Amniotic epithelial cell (primary cell): ENCODE measurements around a stretch of chr6.

- RRBS = no CpG with 5 or more reads among the region's 1 CpG
Measured at GRCh38 chr6:108596707-108597168, 36.0 kb downstream of the FOXO3 start.

DNA sequence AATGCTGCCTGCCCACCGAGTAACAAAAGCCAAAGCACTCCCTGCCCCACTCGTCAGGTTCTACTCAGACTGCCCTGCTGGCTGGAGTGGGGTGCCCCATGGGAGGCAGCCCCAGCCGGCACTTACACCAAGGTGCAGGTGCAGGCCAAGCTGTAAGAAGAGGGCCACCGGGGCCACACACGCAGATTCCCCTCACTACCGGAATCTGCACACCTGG lies 112.3 kb downstream of the FOXO3 start:
- RRBS = no CpG with 5 or more reads among the region's 6 CpGs

DNA sequence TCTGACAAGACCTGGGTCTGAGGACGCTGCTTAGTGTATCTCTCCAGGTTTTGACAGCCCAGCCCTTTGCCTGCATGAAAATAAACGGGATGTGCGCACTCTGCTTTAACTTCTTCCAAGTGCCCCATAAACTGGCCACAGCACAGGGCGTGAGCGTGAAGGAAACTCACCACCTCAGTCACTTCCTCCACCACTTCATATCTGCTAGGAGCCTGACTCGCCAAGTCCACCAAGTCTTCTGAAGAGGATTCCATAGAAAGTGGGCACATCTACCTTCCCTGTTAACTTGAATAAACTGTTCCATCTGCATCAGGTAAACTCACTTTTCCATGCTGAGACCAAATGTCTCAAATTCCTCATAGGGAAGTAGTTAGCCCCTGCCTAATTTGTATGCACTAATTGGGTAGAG lies 109.1 kb upstream of the ARMC2 start:
- RRBS = no CpG with 5 or more reads among the region's 6 CpGs

- RRBS = no CpG with 5 or more reads among the region's 12 CpGs
Measured at GRCh38 chr6:108798311-108798952, 49.8 kb upstream of the ARMC2 start.

DNA sequence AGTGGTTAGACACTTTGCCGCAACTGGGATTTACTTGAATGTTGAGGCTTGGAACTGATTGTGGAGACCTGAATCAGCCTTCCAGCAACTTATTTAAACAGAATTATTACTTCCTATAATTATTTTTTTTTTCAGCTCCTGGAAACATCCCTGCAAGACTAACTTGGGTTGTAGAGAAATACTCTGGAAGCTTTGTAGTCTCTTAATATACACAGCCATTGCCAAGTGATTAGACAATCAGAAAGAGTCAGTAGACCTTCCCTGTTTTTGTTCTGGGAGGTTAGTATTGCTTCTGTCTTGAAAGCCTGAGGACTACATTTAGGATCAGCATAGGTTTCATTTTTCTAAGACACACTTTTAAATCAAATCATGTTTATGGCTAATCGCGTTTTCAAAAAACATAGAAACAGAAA lies 94.3 kb downstream of the ARMC2 start:
- RRBS = no CpG with 5 or more reads among the region's 3 CpGs

GRCh38 chr6:108952780-108953246 lies 104.6 kb downstream of the ARMC2 start:
- RRBS = 83% methylated on average over 4 of the region's 17 CpGs

- RRBS = no CpG with 5 or more reads among the region's 4 CpGs
Measured at GRCh38 chr6:109006444-109006858, 88.2 kb downstream of the SESN1 start.

GRCh38 chr6:109062792-109063153 lies 31.9 kb downstream of the SESN1 start:
- RRBS = no CpG with 5 or more reads among the region's 3 CpGs

- RRBS = no CpG with 5 or more reads among the region's 3 CpGs
Measured at GRCh38 chr6:109091466-109092012, 3.1 kb downstream of the SESN1 start.

DNA sequence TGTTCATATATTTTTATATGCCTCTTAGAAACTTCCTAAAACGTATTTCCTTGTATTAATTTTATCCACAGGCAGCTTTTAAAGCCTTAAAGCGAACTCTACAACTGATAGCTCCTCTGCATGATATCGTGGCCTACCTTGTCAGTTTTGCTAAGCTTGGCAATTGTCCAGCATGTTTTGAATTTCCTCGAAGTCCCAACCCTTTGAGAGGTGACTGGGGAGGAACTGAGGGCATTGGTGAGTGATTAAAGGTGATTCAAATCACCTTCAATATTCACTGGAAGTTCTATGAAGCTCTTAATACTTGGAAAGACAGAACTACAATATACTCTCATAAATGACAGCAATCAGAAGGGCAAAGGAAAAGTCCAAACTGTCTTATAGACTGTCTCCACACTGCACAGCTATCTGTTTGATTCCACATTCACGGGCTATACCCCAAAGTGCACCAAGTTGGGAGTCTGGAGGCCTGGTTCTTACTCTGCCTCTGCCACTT lies 86.8 kb downstream of the CD164 start:
- RRBS = no CpG with 5 or more reads among the region's 5 CpGs

DNA sequence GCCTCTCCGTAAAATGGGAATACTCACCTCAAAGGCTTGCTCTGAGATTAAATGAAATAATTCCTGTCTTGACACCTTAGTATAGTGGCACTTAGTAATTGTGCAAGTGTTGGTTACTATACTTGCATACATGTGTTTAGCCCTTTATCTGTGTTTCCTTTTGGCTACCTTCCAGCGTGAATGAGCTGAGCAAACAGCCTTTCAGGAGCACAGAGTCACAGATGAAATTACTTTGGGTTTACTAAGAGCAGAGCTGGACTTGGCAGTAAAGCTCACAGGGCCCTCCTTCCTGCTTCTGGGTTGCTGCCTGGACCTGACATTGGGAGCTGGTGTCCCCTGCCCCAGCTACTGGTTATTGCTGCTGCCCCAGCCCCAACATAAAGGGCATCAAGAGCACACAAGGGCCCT lies 32.7 kb downstream of the CD164 start:
- RRBS = no CpG with 5 or more reads among the region's 2 CpGs

DNA sequence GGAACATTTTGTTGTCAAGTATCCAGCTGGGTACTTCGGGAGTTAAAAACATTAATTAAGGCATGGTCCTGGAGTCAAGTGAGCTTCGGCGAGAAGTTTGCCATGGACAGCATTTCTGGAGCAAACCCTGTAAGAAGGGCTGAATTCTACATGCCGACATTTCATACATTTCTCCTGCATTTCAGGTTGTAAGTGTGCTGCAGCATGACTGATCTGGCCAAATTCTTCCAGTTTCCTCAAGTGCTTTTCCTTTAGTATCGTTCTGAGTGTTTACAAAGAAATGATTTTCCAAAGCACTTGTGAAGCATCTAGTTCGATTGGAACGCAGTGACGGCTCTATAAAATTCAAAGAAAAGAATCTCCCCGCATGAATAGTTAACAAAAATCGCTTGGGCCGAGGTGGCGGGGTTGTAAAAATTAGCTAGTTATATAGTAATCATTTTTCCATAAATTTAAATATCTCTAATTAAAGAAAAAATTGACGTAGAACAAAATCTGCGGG lies 728 bp downstream of the PPIL6 start:
- RRBS = no CpG with 5 or more reads among the region's 14 CpGs

DNA sequence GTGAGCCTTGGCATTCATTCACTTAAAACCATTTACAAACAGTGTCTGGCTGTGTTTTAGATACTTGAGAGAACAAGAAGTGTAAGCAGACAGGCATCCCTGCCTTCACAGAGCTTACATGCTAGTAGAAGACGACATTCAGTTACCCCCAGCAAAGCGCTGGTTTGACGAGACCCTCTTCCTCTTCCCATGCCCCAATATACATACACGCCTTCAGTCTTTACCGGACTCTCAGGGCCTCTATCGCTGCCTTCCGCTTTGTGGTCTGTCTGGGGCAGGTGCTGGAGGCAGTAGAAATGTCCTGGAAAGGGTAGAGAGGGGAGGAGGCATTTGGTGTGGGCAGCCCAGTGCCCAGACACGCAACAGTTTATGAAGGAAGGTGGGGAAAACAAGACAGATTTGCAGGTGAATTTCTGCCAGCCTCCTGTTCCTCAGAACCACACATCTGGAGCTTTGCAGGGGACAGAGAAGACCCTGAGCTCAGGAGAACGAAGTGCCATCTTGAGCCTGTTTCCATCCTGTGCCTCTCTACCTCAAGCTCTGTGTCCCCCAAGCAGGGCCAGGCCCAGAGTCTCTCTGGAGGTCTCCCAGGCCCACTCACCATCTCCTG lies 6.1 kb downstream of the SMPD2 start:
- RRBS = no CpG with 5 or more reads among the region's 9 CpGs

GRCh38 chr6:109702803-109703357 lies 11.8 kb downstream of the FIG4 start:
- RRBS = no CpG with 5 or more reads among the region's 4 CpGs

DNA sequence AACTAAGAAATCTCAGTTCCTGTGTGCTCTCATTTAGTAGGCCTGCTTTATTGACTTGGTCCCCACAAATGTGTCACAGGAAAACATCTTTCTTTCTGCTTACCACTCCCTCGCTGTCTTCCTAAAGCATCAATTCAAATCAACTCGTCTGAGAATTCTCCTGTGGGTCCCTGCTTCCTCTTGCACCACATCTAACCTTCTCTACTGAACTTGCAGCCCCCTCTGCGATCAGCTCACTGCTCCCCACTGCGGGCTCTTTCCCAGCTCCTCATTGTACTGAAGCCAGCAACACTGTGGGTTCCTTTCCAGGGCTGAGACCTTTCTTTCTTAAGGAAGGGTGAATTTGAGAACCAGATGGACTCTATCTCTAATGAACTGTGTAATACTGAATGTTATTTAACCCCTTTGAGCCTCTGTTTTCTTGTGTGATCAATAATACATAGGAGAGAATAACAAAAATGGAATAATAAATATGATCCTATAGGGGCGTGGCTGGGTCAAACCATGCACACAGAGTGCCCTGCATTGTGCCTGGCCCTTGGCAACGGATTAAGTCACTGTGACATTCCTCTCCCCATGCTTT lies 10.2 kb upstream of the GPR6 start:
- RRBS = no CpG with 5 or more reads among the region's 6 CpGs

- RRBS = no CpG with 5 or more reads among the region's 7 CpGs
Measured at GRCh38 chr6:110039409-110039942, 61.4 kb downstream of the GPR6 start.

- RRBS = no CpG with 5 or more reads among the region's 1 CpG
Measured at GRCh38 chr6:110182433-110182840, 2.2 kb downstream of the CDC40 start.

DNA sequence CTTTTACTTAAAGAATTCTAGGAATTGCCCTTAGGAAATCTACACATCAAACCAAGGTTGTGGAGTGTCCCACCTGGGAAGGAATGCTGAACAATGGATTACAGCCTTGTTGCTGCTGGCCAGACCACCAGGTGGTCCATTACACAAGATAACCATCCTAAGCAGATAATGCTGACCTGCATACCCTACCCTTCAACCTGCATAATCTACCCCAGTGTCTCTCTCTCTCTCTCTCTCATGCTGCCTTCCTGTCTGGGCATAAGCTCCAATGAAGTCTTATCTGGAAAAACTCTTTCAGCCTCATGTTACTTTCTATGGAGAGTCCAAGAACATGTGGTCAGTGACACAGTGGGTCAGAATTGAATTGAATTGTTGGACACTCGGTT lies 35.1 kb upstream of the SLC22A16 start:
- RRBS = no CpG with 5 or more reads among the region's 1 CpG